Mesenchymal stem cell of adipose (primary cell): ENCODE data around the genes CDC42EP4, SDK2 and KIF19.

GRCh38 chr17:72453030-72453386 is 332.2 kb downstream of the SOX9 start:
- CAGE, long polyA plus RNA, result no peak

GRCh38 chr17:72494371-72495215 is 373.8 kb downstream of the SOX9 start:
- CAGE, long polyA plus RNA, result no peak

GRCh38 chr17:72590684-72591177 is 469.9 kb downstream of the SOX9 start:
- CAGE, long polyA plus RNA, result no peak

DNA sequence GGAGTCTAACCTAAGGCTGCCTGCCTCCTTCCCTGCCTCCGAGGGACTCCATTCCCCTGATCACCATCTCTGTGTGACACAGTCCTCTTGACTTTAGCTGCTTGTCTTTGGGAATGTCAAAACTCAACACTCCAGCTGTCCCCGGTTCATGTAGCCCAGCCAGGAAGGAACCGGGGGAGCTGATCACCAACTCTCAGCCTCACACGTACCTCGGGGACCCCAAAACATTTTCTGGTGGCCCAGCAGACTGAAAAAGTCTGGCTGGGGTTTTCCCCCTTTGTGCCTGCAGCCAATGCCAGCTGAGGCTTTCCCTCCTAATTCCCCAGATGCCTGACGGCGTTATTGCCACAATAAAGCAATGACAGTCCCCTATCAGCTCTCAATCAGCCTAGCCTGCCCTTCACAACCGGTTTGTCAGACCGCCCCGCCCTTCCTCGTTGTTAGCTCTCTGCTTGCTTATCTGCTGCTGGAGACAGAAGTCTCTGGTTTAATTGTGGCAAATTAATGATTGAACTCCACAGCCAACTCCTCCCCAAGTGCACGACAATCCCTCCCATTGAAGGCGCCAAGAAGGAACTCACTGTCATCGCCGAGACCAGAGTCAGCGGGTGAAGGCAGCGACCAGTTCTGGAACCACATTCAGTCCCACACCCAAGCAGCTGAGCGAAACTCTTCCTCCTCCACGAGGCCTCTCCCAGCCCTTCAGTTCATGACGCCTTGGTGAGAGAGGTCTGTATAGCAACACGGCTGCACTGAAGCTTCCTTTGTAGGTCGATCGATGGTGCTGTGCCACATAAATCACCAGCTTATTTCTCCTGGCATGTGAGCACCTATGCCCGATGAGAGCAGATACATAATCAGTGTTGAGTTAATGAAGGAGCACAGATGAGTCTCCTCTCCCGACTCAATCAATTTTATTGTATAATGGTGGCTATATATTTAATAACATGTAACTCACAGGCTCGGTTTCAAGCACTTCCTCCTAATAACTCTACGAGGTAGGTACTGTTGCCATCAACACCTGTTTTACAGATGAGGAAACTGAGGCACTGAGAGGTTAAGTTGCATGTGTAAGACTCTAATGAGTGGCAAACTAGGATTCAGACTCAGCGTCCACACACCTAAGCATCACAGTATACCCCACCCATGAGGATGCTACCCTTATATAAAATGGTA is 474.4 kb downstream of the SLC39A11 start:
- CAGE, long polyA plus RNA, result no peak

DNA sequence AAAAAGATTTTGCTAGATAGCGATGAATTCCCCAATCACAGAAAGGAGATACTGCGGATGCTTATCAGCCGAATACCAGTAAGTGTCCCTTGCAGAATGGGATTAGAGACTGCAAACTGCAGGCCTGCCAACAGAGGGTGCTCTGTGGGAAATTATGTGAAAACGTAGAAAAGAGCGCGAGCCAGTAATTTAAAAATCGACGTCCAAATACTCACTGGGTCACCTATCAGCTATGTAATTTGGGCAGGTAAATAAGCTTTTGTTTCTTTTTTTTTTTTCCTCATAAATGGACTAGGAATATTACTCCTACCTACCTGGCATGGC is 1.4 kb upstream of the COG1 start:
- CAGE, long polyA plus RNA, result no peak

GRCh38 chr17:73227333-73227834 is 4.8 kb downstream of the FAM104A start:
- CAGE, long polyA plus RNA, result no peak

GRCh38 chr17:73232540-73233404 is 539 bp downstream of the C17orf80 start:
- CAGE, long polyA plus RNA, result no peak

- CAGE, long polyA plus RNA, result no peak
These were observed 487 bp upstream of the CPSF4L start for GRCh38 chr17:73261974-73262759.

- CAGE, long polyA plus RNA, result no peak
These were observed 19.8 kb downstream of the CDC42EP4 start for GRCh38 chr17:73291900-73292525.

DNA sequence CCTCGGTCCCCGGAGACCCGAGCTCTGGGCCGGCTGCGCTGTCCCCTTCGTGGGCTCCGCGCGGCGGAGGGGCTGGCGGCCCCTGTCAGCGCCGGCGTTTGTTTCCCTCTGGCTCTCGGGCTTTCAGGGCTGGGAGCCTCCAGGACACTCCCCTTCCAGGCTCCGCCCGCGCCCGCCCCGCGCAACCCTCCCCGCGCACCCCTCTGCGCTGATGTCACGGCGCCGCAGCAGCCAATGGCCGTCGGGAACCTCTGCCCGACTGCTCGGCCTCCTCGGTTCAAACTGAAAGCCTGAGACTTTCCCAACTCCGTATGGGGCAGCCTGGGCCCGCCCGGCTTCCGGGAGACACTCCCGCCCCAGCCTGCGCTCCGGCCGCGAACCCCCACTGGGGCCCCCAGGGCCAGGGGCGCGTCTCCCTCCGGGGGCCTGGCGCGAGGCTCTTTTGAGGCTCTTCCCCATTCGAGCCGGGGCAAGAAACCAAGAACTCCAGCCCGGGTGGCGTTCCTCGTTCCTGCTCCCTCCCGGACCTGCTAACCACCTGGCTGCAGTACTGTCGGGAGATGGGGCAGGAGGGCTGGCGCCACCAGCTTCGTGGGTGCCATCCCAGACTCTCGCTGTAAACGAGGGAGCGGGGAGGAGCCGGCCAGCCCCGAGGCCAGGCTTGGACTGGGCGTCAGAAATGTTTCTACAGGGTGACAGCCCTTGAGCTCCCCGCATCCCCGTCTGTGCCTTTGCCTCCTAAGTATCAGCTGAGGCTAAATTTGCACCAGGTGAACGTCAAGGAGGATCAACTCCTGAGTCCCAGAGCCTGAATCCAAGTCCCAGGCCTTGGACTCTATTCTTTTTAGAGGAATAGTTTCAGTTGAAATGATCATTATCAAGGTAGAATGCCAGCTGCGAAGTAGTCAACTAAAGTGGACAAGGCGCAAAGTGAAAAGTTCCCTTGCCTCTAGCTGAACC is at the start of gene CDC42EP4:
Gene CDC42EP4 (minus strand): TSS at position 110 of the 960 bp plus-strand sequence.
- CAGE, long polyA plus RNA, result no peak

DNA sequence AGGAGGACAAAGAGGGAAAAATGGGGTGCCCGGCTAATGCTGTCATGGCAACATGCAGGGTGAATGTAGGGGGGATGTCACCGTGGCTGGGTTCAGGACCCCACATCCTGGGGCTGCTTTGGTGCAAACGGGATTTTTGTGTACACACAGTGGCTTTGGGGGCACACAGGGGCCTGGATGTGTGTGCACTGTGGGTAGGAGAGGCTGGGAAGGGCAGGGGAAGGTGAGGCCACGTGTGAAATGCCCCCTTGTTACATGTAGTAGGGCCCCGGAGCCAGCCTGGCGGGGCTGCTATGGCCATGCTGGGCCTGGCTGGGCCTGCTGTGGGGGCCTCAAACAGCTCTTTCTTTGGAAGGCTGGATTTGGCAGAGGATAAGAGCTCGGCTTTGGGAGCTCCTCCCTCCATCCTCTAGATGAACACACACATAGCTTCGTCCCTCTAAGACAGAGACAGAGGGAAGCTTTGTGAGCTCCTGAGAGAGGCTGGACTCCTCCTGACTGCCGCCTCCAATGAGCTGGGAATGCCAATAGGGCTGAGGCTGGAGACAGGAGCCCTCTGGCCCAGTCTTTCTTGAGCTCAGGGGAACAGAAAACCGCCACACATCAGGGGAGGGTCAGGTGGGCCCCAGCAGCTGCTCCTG is 37.2 kb upstream of the CDC42EP4 start:
- CAGE, long polyA plus RNA, result no peak

- CAGE, long polyA plus RNA, result no peak
These were observed 39.3 kb upstream of the CDC42EP4 start for GRCh38 chr17:73351185-73351500.

GRCh38 chr17:73356052-73356672 is 44.4 kb upstream of the CDC42EP4 start:
- CAGE, long polyA plus RNA, result no peak

- CAGE, long polyA plus RNA, result no peak
These were observed at the start of gene SDK2 for GRCh38 chr17:73644157-73645097. TSS of gene SDK2 (minus strand) at chr17:73644445.

DNA sequence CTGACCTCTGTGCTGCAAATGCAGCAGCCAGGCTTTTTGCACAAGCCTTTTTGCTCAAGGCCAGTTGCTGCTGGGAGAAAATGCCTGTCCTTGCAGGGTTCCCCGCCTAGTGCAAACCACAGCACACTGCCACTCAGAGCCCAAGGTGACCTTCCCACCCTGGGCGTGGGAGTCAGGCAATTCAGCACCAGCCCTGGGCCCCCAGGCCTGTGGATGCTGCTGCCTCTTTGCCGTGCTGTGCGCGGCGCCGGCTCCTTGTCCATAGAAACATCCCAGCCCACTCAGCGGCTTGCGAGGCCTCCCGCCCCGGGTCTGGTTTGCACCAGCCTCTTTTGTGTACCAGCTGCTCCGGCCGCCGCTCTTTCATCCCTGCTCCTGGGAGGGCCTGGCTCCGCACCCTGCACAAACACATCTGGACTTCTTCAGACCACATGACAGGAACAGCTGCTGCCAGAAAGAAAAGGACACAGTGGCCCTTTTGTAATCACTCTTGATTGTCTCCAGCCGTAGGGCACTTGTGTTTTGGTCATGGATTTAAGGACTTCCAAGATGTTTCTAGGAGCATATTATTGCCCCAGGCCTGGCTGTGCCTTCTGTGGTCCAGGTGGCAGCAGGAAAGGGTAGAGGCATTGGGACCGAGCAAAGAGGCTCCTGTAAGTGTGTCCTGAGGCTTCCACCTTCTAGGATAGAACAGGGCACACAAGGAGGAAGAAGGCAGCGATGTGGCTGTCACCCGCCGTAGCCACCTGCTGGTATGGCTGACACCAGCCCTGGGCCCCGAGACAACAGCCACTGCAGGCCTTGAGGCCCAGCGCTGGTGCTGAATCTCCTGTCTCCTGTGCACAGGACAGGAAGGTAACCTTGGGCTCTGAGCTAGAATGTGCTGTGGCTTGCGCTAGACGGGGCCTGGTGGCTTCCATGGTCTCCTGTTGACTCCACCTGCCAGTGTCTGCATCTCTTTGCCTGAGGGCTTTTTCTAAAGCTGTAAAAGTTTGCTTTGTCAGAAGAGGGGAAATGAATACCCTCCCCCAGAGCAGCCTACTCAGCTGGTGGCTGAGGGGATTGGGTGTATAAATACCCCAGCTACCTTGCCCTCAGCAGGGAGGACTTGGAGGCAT is 75.6 kb upstream of the SDK2 start:
- CAGE, long polyA plus RNA, result no peak

GRCh38 chr17:74245778-74246173 is 28.3 kb upstream of the DNAI2 start:
- CAGE, long polyA plus RNA, result no peak

DNA sequence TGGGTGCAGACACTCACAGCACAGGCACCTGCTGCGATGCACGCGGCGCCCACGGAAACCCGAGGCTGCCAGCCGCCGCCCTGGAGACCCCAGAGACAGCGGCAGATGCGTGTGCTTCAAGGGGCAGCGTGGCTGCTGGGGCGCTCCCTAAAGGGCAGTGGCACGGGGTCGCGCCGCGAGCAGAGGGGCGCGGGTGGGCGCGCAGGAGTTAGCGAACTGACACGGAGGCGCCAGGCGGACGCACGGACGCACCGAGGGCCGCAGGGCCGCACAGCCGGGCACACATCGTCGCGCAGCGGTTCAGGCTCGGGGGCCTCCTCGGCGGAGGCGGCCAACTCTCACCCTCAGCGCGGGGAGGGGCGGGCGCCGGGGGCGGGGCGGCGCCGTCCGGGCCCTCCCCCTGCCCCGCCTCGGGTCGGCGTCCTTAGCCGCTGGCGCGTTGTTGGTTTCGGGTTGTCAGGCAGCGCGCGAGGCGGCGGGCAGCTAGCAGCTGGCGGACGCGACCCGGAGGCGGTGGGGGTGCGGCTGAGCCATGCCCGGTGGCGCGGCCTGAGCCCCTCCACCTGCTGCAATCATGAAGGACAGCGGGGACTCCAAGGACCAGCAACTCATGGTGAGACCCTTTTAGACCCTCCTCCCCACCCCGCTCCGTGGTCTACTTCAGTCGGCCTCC is at the start of gene KIF19:
Gene KIF19 (plus strand): TSS at position 451 of the 673 bp plus-strand sequence.
- CAGE, long polyA plus RNA, result no peak

GRCh38 chr17:74369227-74369704 is 2.0 kb downstream of the GPR142 start:
- CAGE, long polyA plus RNA, result no peak

- CAGE, long polyA plus RNA, result no peak
These were observed 27.6 kb downstream of the GPR142 start for GRCh38 chr17:74394665-74395490.

- CAGE, long polyA plus RNA, result no peak
These were observed 8.2 kb downstream of the GPRC5C start for GRCh38 chr17:74439722-74440866.